Type B pancreatic cell (in vitro differentiated cells): ENCODE data around the gene ACAA1.

GRCh38 chr3:35505078-35505665 lies 134.2 kb upstream of the ARPP21 start:
- PRO-cap: no peak

DNA sequence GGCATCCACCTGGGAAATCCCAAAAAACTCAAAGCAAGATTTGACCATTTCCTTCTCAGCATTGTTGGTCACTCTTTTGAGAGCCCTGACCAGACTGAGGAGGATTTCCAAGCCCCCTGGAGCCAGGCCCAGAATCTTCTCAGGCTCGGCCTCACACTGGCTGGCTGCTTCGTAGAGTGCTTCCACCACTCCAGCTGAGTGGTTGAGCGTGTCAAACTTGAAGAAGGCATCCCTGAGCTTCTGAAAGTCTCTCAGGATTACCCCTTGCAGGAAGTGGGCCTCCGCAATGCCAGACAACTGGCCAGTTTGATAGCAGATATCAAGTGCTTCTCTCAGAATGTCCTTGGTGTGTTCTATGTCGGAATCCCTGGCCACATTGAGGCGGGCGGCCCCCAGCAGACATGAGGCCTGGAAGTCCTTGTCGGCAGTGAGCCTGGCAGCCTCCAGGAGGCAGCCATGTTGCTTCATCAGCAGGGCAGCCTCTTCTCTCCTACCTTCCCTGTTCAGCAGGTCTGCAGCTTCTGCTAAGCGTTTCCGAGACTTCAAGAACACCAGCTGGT lies 68.9 kb upstream of the DCLK3 start:
- PRO-cap: no peak

DNA sequence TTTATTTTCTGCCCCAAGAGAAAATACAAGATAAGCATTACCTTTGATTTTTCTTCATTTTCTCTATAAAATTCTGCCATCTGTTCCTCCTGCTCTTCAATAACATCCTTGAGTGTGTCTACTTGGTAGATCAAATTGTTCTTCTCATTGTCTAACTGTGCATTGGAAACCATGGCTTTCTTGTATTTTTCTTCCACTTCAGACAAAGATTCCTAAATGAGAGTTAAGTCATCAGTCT lies 90.2 kb downstream of the MLH1 start:
- PRO-cap: no peak

DNA sequence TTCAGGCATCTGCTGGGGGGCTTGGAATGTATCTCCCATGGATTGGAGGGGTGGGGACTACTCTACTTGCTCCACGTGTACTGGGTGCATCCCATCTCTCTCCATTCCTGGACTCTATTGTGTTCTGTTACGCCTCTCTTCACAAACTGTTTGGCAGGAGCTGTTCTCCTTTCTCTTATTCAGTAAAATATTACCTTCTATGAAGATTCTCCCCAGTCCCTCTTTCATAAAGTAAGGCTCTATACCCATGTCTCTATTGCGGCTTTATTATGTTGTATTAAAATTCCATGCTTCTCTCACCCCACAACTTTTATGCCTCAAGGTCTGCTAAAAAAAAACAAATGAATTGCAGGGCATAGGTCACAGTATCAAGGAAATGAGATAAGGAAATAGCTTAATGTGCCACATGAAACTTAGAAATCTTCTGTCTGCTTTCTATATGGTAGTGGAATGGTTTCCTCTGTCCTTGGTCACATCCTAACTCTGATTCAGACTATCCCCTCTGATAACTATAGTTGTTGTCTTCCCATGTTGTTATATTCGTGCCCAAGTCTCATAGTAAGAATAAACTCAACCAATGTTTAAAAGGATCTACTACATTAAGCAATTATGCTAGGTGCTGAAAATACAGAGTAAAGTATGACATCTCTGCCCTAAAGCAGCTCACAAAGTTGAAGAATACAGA lies 43.1 kb downstream of the LRRFIP2 start:
- PRO-cap: no peak

DNA sequence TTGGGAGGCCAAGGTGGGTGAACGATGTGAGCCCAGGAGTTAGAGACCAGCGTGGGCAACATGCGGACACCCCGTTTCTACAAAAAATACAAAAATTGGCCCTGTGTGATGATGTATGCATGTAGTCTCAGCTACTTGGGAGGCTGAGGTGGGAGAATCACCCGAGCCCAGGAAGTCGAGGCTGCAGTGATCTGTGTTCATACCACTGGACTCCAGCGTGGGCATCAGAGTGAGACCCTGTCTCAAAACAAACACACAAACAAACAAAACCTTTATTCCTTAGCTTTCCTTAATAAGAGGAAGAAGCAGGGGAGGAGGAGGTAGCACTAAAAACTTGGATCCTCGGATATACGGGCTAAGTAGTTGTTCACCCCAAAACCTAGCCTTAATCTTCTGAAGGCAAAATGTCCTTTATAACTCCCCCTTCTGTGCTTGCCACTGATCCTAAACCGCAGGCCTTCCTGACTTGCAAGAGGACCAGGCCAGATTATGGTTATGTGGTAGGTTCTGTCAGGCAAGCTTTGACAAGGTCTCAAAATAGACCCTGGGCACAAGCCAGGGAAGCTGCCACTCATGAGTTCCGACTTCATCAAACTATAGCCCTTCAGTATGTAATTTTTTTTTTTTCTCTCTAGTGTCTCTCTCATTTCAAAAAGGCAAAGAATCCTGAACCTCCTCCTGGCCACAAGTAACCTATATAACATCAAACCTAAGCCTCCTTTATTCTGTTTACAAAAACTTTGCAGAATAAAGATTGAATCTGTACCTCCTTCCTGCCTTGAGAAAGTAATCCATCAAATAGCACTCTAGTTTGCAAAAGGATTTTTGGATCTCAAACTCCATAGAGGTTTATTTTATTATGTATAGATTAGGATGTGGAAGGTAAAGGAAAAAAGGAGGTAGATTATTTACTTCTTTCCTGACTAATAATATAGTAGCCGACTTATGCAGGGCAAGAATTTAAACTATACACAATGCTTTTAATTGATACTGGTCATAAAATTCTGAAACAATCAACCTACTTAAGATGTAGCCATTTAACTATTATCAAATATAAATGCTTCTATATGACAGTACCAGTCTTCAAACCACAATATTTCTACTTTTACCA lies 3.2 kb downstream of the LRRFIP2 start:
- PRO-cap: no peak

DNA sequence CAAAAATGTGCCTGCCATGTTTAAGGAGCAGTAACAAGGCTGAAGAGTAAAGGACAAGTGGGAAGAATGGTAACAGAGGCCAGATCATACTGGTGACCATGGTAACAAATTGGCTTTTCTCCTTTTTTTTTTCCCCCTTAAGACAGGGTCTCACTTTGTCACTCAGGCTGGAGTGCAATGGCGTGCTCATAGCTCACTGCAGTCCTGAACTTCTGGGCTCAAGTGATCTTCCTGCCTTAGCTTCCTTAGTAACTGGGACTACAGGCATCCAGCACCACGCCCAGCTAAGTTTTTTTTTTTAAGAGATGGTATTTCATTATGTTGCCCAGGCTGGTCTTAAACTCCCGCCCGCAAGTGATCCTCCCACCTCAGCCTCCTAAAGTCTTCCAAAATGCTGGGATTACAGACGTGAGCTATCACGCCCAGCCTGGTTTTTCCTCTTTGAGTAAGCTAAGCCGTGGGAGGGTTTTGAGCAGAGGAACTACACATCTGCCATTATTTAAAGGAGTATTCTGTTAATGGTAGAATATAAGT lies 7.3 kb upstream of the LRRFIP2 start:
- PRO-cap: no peak

DNA sequence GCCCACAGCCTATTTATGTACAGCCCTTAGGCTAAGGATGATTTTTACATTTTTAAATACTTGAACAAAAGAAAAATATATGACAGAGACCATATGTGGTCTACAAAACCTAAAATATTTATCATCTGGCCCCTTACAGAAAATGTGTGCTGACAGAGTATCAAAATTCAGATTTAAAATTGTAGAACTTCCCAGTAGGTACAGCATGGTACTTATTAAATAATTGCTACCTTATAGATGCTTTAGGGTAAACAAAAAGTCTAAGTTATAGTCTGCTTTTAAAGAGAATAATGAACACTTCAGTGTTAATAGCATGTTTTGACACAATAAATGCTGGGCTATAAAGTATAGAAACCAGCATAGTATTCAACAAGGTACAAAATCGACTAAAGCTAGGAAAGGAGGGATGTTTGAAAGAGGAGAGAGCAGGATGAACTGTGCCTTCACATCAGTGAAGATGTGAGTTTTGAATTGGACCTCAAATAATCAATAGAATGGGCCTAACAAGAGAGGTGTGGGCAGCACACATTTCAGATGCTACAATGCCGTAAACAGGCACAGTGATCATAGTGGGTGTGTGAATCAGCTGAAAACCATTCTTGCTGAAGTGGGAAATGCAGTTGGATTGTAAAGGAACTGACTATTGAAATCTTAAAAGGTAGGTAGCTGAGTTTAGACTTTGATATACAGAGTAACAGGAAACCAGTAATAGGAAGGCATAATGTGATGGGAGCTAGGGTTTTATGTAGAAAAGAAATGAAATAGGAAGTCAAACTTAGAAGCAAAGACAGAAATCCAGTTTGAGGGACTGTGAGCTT lies 59.7 kb downstream of the GOLGA4 start:
- PRO-cap: no peak

GRCh38 chr3:37314066-37314514 lies 71.0 kb downstream of the GOLGA4 start:
- PRO-cap: no peak

- PRO-cap: no peak
Observed at GRCh38 chr3:37387512-37387900, 64.4 kb upstream of the ITGA9 start.

DNA sequence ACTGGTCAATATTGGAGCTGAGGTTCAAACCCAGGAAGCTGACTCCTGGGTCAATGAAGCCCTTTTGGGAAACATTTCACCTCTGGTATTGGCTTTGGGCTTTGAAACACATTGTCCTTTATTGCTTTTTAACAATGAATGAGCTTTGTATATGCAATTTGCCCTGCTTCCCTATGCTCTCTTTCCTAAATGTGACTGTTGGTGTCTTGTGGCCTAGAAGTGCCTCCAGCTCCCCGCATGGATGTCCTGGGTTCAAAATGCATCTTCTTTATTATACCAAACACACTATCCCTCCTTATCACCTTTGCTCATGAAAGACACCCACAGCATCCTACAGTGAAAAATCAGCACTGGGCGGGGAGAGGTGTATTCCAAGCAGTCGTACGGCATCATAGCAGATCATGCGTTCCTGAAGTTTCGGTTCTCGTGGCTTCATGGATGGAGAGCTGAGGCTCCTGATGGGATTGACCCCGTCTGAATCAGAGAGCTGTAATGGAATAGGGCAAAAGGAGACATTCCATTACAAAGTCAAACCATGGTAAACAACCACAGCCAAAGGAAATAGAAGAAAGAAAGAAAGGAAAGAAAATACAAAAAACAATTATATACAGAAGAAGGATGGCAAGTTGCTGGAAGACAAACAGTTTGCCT lies 19.4 kb upstream of the ITGA9 start:
- PRO-cap: no peak

- PRO-cap: no peak
Observed at GRCh38 chr3:37771376-37771901, 90.2 kb upstream of the CTDSPL start.

DNA sequence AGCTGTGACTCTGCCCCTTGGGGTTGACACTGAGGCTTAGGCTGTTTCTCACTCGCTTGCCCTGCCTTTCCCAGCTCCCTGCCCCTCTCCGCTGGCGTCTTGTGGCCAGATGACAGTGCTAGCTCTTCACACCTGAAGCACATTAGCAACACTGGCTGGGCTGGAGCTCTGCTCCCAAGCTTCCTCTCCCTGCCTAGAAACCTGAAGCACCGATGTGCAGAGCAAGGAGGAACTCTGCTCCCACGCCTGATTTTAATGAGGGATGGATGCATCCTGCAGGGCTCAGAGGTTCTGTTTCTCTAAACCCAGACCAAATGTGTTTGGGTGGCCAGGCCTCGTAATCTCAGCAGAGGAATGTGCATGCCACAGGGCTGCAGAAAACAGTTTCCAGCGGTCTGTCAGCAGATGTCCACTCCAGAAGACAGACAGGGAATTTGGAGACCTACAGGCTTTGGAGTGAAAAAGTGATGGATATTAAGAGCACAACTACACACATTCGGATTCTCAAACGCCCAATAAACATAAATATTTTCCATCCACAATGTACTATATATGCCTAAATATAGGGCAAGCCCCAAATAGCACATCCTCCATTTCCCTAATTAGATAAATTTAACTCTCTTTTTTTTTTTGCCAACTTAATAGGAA lies 88.6 kb upstream of the CTDSPL start:
- PRO-cap: no peak

DNA sequence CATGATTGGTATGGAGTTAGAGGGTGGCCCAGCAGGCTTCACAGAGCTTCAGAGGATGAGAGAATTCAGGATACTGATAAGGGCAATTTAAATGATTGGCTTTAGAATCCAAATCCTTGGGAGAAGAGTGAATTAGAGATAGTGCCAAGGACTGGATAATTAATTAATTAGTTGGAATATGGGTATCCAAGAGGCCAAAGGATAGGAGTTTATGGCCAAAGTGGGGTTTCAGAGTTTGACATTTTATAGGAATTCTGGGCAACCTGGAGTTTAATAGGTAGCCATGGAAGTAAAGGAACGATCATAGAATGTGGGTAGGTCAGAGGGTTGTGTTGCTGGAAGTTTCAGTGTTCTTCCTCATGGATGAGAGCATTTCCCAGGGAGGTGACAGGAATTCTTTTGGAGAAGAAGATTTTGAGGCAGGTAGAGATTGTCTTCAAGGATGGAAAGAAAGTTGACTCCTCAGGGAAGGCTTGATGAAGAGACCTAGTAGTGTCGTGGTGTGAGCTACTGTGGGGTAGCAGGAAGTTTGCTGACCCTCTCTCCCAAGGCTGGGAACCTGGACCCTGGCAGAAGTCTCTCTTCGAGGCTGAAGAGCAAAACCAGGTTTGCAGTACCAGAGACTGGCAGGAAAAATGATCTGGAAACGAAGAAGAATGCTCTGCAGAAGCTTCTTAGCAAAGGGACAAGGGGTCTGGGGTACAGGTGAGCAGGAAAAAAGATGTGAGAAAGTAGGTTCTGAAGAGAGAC lies 23.5 kb downstream of the CTDSPL start:
- PRO-cap: no peak

- PRO-cap: no peak
Observed at GRCh38 chr3:37892711-37893610, 31.3 kb downstream of the CTDSPL start.

- PRO-cap: no peak
Observed at GRCh38 chr3:37982124-37983036, 8.2 kb upstream of the VILL start.

DNA sequence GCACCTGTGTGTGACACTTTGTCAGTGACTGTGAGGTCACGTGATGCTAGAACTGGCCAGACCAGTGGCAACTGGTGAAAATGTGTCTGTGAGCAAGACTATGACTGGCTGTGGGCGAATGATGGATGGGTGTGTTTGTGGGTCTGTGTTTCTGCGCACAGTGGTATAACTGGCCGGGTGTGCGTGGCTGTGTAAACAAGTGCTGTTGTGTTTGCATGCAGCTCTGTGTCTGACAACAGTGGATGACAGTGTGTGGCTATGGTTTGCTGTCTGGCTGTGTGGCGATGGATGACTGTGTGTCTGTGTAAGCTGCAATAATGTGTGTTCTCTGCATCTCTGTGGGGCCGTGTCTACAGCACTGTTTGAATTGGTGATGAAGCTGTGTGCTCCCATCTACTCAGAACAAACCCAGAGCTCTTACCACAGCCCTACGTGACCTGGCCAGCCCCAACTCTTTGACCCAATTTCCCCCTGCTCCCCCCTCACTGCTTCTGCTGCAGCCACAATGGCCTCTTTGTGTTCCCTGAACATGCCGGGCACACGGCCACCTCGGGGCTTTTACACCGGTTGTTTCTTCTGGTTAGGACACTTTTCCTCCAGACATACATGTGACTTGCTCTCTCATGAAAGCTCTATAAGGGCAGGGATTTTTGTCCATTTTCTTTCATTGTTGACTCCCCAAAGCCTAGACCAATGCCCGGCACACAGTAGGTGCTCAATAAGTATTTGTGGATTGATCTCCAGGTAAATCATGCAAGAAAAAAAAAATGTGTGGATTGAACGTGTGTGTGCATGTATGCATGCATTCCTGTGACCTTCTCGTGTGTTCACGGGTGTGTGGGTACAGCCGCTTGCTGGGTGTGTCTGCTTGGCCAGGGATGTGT lies 14.5 kb downstream of the VILL start:
- PRO-cap: no peak

GRCh38 chr3:38018985-38019570 lies 10.4 kb downstream of the PLCD1 start:
- PRO-cap: no peak

GRCh38 chr3:38117451-38118715 lies 19.0 kb downstream of the ACAA1 start:
- PRO-cap: no peak

GRCh38 chr3:38135674-38136231 lies 1.2 kb downstream of the ACAA1 start:
- PRO-cap: no peak

GRCh38 chr3:38136764-38137809 lies at the start of gene ACAA1:
TSS of gene ACAA1 (minus strand) at chr3:38137127.
- PRO-cap: unidirectional peak, minus-strand start at chr3:38137031; bidirectional peak, plus-strand start at chr3:38137439, minus-strand start at chr3:38137127